Colic lymph node (tissue), 1 donor: ENCODE results near the genes MND1 and PLRG1.

- PRO-cap = no peak
Measured at GRCh38 chr4:151141785-151142249, 42.4 kb downstream of the RPS3A start.

DNA sequence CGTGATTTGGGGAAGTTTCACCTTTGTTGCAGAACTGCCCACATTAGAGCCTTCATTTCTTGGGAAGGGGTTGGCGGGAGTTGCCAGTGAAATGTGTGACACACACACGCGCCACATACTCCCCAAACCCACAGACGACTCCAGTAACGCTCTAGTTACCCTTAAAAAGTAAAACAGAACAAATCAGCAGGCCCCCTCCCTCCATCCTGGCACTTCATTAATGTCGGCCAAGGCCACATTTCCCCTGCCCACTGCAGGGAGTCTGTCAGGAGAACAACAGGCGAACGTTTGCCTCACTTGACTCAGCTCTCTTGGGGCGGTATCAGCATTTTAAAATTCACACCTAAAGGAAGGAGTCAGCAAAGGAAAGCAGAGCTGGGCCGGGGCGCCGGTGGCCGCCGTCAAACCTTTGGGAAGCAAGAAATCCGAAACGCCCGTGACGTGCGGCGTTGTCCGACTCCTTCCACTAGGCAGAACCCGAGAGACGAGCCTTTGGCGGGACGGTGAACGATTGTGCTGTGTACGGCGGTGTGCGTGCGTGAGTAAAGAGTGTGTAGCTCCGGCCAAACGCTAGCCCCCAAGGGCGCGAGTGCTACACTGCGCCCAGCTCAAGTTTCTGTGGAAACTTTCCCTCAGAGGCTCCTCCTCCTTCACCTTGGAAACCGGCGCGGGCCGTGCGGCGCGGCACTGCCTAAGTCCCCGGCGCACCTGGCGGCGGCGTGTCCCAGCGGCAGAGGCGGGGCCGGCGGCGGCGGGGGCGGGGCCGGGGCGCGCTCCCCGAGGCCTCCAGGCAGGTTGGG lies 484 bp upstream of the FHIP1A start:
- PRO-cap = bidirectional peak, plus-strand start outside the sequence, minus-strand start at position 710 of the sequence

- PRO-cap = no peak
Measured at GRCh38 chr4:151655465-151655868, 105.3 kb downstream of the GATB start.

DNA sequence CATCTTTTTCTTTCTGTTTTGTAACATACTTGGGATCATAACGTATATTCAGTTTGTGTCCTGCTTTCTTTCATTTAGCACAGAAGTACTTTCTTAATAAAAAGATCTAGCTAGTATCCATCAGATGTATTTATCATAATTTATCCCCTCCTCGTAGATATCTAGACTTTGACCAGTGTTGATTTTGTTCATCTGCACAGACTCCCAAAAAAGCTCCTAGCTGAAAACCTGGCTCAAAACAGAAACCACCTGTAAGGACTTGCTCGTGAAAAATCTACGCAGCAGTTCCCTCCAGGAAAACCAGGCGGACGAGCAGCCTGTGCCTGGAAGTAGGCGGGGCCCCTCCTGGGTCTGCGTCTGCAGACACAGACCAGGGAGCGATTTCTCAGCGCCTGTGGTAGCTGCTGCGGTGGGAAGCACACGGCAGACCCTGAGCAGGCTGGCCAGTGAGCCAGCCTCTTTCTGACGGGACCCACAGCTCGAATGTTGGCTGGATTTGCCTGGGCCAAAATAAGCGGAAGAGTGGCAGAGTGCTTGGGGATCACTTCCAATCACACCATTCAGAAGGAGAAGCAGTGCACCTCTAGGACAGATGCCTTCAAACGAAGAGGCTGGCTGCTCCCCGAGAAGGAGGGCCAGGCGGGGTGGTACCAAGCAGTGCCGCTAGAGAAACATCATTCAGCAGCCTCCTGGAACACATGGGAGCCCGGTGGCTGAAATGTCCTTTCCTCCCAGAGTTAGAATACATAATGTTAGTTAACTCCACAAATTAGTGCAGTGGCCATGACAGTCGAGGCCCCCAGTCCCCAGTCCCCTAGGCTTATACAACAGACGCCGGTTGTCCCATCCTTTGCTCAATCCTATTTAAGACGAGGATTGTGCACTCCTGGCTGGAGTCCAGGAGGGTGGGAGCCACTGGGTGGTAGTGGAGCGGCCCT lies 86.0 kb downstream of the GATB start:
- PRO-cap = no peak

- PRO-cap = no peak
Measured at GRCh38 chr4:152678361-152679179, 1.2 kb downstream of the TMEM154 start.

- PRO-cap = no peak
Measured at GRCh38 chr4:152800514-152801384, 21.0 kb downstream of the ARFIP1 start.

- PRO-cap = no peak
Measured at GRCh38 chr4:152972878-152973533, 36.9 kb downstream of the FHDC1 start.

DNA sequence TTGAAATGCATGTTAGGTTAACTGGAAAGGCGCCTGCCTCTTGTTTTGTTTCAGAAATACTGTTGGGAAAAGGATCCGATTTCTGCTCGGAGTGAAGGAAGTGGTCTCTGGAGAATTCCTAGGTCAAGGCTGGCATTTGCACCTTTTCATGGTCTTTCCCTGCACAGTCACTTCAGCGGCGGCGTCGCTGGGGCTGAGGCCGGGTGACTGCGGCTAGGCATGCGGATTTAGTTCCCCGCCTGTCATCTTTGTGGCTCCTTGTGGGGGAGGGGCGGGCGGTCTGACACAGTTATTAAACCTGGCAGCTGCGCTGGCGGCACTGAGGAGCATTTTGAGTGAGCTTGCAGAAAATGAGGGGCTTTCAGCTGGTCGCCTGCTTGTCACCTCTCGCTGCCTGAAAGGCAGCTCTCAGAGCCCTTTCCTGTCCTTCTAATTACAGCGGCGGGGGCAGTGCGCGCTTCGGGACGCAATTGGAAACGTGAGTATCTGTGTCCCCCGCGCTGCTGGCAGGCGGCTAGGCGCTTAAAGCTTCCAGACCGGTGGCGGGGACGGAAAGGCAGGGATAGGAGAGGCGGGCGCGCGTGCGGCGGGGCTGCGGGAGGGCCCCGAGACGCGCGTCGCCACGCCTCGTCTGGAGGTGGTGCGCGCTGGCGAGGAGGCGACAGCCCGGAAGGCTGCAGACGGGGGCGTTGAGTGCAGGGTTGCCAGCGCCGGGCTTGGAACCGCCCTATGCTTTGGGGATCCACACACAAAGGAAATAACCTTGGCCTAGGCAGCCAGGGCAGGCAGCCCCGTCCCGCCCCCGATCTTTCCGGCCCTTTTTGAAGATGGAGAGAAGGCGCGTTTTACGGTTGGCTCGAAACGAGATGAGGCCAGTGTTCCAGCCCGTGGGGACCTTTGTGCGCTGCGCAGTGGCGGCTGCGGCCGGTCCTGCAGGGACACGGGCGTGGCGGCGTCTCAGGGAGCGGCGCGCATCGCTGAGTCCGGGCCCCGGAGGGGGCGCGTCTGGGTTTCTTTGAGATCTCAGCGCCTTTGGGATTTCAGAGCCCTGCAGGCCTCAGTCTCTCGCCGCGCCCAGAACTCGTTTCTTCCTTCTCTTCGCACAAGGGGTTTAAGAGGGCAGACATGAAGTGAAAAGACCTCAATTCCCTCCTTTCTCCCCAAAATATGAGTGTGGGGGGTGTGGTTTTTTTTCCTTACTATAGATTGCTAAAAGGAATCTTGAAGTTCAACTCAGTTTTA lies 51.0 kb upstream of the TRIM2 start:
- PRO-cap = bidirectional peak, plus-strand start at position 679 of the sequence, minus-strand start at position 633 of the sequence

GRCh38 chr4:153218908-153219096 lies 14.6 kb downstream of the TRIM2 start:
- PRO-cap = no peak

DNA sequence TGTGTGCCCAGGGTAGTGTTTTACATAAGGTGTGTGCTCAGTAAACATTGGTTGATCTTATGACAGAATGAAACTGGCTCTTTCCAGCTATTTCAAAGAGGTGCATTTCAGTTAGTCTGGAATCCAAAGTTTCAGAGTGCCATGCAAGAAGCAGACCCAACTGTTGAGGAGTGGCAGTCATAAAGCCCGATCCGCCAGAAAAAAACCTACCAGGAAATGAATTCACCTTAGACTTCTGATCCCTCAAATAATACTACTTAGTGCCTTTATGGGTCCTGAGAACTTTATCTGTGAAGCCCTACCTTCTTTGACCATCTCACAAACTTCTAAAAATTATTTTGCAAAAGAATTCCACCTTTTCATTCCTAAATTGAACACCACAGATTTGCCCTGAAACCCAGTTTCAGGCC lies 14.9 kb downstream of the TRIM2 start:
- PRO-cap = no peak

DNA sequence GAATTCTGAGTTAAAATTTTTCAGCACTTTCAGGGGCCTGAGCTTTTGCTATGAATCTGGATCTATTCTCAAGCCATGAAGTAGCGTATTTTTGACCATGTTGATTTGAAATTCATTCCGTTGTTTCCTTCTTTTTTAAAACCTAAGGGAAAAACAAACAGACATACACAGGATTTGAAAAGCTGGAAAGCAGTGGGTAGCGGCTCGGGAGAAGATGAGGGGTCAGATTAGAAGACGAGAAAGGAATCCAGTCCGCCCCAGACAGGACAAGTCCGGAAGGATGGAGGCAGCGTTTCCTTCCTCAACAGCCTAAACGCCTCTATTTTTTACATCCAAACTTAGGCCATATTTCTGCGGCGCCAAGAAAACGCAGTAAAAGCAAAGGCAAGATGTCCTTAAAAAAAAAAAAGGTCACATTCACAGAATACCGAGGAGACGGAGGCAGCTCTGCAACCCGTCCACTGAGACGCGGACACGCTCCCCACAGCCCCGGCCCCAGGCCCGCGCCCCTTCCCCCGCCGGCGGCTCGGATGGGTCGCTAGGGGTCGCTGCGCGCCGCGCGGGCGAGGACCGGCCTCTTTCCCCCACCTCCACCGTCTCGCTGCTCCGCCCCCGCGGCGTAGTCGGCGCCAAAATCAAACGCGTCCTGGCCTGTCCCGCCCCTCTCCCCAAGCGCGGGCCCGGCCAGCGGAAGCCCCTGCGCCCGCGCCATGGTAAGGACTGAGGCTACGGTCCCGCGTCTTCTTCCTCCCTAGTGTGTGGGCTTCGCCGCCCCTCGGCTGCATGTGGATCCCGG lies at the start of gene MND1:
Gene MND1, plus strand, starts transcription at position 661 of the 796 bp plus-strand sequence.
- PRO-cap = unidirectional peak, plus-strand start at position 638 of the sequence

DNA sequence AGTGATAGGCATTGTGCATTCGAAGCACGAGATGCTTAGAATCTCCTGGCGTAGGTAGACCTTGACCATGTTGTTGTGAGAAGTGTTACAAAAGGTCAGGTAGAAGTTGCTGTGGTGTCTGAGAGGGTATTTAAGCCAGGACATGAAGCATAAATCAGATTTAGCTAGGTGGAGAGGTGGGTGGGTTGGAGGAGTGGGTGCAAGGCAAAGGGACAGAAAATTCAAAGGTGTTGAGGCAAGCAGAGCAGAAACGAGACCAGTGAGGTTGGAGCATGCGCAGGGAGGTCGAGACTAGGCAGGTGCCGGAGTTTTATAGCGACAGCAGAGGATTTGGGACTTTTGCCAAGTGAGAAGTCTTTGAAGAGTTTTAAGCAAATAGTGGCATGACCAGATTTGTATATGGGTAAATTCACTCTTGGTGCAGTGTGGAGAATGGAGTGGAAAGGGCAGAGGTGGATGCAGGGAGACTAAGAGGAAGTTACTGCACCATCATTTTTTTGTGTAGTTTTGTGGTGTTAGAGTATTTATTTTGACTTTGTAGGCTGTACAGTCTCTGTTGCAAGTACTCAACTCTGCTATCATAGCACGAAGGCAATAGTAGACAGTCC lies 107.0 kb upstream of the TLR2 start:
- PRO-cap = no peak

GRCh38 chr4:153639878-153640474 lies 44.1 kb upstream of the TLR2 start:
- PRO-cap = no peak

DNA sequence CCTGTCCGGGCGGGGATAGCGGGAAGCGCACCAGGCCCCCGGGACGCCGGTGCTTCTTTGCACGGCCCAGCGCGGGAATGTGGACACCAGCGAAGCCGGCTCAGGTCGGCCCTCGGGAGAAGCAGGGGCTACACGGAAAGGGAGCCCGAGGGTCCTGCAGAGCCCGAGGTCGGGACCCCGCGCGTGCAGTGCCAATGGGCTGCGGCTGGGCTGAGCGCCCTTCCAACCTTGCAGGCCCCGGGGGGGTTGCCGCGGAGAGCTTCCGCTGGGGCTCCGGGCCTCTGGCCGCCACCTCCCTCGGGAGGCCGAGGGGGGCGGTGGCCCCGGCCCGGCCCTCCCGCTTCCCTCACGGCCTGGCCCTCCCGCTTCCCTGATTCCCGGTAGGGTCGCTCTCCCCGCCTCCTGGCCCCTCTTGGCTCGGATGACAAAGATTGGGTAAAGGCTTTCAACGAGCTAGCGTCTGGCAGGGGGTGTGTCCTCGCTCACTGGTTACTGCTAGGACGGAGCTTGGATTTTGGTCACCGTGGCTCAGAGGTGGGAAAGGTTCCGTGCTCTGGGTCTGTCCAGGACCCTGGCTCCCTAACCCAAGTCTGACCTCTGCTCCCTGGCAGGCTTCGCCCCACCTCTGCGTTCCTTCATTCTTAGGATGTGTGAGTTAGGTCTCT lies 555 bp downstream of the TLR2 start:
- PRO-cap = no peak

DNA sequence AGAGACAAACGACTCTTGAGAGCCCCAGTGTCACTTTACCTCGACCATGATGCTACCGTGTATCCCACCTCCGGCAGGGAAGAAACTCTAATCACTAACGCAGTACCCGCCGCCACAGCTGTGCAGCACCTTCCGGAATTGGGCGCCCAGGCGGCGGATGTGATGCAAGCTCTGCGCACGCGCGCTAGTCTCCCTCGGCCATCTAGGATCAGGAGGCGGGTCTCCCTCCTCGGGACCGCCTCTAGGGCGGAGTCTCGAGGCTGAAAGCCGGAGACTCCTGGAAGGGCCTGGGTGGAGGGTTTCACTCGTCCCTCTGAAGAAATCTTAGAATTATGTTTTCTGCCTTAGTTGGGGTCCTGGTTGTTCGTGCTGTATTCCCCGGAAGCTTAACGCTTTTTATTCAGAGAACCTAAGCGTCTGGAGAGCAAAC lies at the start of gene PLRG1:
Gene PLRG1, minus strand, starts transcription at position 140 of the 430 bp plus-strand sequence.
- PRO-cap = bidirectional peak, plus-strand start at position 263 of the sequence, minus-strand start at position 159 of the sequence

- PRO-cap = no peak
Measured at GRCh38 chr4:154560958-154561240, 1.9 kb upstream of the FGB start.

DNA sequence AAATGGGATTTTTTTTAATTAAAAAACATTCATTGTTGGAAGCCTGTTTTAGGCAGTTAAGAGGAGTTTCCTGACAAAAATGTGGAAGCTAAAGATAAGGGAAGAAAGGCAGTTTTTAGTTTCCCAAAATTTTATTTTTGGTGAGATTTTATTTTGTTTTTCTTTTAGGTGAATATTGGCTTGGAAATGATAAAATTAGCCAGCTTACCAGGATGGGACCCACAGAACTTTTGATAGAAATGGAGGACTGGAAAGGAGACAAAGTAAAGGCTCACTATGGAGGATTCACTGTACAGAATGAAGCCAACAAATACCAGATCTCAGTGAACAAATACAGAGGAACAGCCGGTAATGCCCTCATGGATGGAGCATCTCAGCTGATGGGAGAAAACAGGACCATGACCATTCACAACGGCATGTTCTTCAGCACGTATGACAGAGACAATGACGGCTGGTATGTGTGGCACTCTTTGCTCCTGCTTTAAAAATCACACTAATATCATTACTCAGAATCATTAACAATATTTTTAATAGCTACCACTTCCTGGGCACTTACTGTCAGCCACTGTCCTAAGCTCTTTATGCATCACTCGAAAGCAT lies 6.6 kb downstream of the FGB start:
- PRO-cap = no peak

DNA sequence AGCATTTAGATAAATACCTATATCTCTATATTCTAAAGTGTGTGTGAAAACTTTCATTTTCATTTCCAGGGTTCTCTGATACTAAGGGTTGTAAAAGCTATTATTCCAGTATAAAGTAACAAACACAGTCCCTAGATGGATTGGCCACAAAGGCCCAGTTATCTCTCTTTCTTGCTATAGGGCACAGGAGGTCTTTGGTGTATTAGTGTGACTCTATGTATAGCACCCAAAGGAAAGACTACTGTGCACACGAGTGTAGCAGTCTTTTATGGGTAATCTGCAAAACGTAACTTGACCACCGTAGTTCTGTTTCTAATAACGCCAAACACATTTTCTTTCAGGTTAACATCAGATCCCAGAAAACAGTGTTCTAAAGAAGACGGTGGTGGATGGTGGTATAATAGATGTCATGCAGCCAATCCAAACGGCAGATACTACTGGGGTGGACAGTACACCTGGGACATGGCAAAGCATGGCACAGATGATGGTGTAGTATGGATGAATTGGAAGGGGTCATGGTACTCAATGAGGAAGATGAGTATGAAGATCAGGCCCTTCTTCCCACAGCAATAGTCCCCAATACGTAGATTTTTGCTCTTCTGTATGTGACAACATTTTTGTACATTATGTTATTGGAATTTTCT lies 7.4 kb downstream of the FGB start:
- PRO-cap = no peak

- PRO-cap = no peak
Measured at GRCh38 chr4:154608907-154609961, 3.2 kb downstream of the FGG start.

DNA sequence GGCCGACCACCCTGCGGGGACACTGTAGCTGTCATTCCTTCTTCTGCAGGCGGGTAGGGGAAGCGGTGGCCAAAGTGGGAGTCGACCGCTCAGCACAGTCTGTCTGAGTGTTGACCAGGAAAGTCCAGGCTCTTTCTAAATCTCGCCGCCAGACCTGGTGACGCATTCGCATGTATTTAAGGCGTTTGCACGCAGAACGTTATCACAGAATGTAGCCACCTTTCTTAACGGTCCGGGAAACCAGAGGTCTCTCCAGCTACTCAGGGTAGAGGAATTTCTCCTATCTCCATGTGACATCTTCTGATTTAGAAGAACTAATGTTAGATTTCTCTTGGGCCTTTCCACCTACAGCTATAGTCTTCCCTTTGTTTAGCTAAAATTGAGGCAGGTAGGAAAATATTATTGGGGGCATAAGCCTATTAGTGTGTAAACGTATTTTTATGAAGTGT lies 3.1 kb upstream of the LRAT start:
- PRO-cap = no peak